Caco-2 (cell line): ENCODE results near the genes MRAP, URB1 and DNAJC28.

GRCh38 chr21:31772445-31773237 lies 40.7 kb upstream of the SCAF4 start:
- PRO-cap = no peak
- RRBS = no CpG with 5 or more reads among the region's 9 CpGs

- PRO-cap = no peak
- RRBS = no CpG with 5 or more reads among the region's 17 CpGs
These were observed 74.4 kb downstream of the HUNK start for GRCh38 chr21:31947226-31947630.

DNA sequence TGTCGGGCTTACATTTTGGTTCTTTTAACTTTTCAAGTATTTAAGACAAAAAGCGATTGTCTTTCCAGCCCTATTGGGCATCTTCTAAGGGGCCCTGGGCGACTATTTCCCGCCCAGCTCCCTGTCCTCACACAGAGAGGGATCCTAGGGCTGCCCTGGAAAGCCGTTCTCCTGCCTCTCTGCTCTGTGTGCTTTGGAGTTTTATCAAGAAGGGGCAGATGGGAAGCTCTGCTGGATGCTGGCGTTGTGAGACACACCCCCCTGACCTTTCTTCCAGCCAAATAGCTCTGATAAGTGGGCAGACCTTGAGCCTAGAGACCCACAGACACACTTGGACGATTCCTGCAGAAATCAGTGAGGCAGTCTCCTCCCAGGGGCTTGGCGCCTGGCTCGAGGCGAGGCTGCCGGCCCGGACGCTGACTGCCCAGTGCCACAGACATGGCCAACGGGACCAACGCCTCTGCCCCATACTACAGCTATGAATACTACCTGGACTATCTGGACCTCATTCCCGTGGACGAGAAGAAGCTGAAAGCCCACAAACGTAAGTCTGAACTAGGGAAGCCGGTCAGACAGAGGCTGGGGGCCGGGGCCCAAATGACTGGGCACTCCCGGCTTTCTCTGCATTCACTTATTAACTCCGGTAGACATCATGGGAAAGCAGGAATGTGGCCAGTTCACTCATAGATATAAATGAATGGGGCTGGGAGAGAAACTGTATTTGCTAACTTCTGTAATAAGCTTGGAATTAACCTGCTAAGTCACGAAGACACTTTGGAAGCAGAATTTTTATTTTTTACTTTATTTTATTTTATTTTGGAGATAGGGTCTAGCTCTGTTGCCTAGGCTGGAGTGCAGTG lies at the start of gene MRAP:
Gene MRAP, plus strand, starts transcription at position 322 of the 860 bp plus-strand sequence.
- PRO-cap = no peak
- RRBS = no CpG with 5 or more reads among the region's 23 CpGs

- PRO-cap = no peak
- RRBS = no CpG with 5 or more reads among the region's 2 CpGs
These were observed 16.9 kb downstream of the MRAP start for GRCh38 chr21:32315550-32315859.

DNA sequence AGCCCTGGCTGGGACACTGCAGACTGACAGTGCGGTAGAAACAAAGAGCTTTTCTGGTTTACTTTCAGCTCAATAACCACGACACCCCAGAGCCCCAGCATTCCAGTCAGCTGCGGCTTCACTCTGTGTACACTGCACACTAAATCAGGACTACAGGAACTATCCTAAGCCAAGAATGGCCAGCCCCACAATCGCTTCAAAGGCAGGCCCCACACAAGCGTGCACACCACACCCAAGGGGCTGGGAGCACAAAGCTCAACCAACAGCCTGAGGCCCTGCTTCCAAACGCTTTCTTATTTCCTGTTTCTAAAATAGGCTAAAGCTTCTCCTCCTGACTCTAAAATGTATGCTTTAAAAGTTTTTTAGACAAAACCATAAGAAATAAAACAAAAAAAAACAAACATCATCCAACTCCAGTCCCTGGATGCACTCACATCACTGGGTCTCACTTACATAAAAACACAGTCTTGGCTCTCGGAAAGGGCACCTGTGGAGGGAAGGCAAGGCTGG lies 28.4 kb downstream of the URB1 start:
- PRO-cap = no peak
- RRBS = no CpG with 5 or more reads among the region's 7 CpGs

- PRO-cap = no peak
- RRBS = no CpG with 5 or more reads among the region's 12 CpGs
These were observed 24.4 kb downstream of the URB1 start for GRCh38 chr21:32368314-32368823.

- PRO-cap = bidirectional peak, plus-strand start at chr21:32393130, minus-strand start at chr21:32392970; bidirectional peak, plus-strand start at chr21:32393349, minus-strand start at chr21:32393378
- RRBS = 5% methylated on average over 35 of the region's 70 CpGs
These were observed at the start of gene URB1 for GRCh38 chr21:32392713-32393493. TSS of gene URB1 (minus strand) at chr21:32393012.

DNA sequence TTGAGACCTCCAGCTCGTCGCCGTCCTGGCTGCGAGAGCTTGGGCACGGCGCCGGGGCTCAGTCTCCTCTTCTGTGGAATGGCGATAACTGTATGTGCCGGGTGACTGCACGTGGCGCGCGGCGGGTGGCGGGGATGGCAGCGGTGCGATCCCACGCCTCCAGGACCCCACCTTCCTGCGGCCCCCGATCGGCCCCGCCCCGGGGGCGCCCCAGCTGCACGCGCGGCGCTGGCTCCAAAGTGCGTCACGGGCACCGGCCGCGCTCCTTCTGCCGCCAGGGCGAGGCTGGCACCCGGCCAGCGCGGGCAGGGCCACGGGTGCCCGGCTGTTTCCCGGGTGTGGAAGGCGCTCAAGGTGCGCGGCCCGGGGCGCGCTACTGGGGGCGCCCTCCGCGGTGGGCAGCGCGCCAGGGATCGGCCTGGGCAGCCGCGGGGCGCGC lies 383 bp upstream of the EVA1C start:
- PRO-cap = no peak
- RRBS = 7% methylated on average over 39 of the region's 57 CpGs

DNA sequence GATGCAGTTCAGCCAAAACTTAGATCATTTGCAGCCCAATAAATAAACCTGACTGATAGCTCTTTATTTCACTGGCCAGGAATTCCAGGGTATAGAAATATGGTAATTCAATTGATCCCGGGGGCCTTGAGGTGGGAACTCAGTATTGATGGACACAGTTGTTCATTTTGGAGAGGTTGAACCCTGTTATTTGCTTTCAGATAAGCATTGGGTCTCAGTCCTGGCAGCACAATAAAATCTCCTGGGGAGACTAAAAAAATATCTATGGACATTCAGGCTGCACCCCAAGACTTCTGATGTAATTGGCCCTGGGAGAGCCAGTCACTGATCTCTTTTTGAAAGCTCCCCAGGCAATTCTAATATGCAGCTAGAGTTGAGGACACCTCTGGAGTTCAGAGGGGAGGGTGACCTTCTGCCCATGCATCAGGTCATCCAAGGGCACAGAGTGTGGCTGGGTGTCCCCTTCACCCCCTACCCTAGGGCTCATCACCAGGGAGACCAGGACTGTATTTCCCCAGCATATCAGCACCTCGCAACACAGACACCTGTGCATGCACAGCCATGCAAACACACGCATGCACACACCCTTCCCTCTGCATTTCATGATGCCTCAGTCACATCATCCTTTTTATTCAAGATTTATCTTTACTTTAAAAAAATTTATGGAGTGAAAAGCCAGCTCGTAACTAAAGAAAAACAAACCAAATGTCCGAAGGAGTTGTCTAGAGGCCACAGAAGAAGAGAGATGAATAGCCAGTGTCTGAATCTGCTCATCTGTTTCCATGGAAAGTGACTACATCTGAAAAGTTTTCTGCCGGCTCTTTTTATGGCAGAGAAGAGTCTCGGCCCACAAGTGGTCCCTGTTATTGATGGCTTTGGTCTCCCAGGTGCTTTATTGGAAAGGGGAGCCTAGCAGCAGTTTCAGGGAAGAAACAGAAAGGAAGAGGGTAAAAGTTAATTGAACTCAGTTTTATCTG lies 5.3 kb downstream of the EVA1C start:
- PRO-cap = no peak
- RRBS = no CpG with 5 or more reads among the region's 7 CpGs

DNA sequence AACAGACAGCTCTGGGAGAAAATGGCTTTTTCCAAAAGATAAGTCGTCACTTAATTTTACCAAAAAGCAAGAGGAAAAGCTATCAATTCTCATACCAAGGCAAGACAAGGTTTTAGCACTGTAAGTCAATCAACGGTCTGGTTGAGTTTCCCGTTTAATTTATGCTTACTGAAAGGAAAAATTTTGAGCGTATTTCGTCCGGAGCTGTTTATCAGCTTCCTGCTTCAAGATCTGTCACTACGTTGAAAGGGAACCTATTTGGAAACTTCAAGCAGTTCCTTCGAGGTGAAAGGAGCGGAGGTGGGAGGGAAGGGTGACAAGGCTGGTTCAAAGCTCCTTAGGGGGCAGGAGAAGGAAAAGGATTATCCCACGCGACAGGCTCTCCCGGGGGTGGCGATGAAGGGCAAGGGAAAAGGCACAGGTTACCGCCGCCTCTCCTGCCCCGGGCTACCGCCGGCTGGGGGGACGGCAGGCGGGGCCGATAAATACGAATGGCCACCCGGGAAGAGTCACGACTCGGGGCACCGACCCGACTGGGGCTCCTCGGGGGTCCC lies 700 bp downstream of the SYNJ1 start:
- PRO-cap = unidirectional peak, plus-strand start at position 512 of the sequence
- RRBS = 2% methylated on average over 16 of the region's 28 CpGs

- PRO-cap = no peak
- RRBS = 47% methylated on average over 4 of the region's 19 CpGs
These were observed 5.4 kb upstream of the OLIG1 start for GRCh38 chr21:33064419-33065003.

DNA sequence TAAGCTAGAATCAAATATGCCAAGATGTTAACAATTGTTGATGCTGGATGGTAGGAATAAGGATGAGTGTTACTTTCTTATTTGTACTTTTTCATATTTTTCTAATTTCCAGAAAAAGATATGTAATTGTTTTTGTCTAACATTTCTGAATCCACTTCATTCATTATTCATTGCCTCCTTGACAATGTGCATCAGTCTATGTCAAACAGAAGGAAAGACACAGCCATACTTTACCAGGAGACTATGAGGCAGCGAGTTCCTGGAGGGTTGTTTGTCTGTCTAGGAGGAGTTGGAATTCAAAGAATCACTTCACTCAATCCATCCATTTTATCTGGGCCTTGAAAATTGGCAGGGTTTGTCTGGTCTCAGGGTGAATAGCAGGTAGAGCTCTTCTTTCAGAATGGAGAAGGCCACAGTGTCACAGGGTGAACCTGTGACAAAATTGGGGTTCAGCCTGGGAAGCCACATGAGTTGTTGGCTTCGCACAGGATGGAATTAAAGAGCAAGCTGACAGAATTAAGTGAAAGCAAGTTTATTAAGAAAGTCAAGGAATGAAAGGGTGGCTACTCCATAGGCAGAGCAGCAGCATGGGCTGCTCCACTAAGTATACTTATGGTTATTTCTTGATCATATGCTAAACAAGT lies 4.7 kb downstream of the IFNAR2 start:
- PRO-cap = no peak
- RRBS = no CpG with 5 or more reads among the region's 2 CpGs

DNA sequence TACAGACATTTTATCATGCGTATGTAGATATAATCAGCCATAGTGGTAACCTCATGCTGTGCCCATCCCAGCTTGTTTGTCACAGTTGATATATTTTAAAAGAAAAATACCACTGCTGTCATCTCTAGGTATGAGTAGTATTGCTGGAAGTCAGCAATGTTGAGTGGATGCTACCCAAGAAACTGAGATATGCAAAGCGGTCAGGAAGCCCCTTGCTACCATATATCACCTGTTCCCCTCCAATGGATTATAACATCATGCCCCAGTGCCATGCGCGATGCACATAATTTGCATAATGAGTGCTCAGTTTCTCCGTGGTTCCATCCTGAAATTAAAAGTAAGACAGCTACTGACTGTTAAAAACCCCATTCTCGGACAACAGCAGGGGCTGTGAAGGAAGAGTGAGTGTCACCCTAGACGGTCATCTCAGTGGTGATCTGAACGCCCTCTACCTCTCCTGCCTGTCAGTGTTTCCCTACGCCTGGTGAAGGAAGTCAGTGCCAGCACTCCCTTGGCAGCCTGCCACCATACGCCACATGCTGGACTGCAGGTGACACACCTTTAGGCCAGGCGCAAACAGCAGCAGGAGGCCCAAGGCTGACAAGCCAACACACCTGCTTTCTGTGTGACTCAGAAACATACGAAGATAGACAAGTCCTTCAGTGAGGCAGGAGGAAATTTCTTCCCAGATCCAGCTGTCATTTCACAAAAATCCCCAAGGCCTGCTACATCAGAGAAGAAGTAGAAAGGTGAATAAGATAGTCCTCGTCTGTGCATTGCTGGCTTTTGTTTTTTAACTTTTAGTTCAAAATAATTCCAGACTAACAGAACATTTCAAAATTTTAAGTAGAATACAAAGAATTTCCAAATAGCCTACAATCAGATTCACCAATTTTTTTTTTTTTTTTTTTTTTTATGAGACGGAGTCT lies 2.9 kb downstream of the IL10RB start:
- PRO-cap = no peak
- RRBS = no CpG with 5 or more reads among the region's 14 CpGs

- PRO-cap = no peak
- RRBS = no CpG with 5 or more reads among the region's 11 CpGs
These were observed 20.8 kb downstream of the IL10RB start for GRCh38 chr21:33286746-33287540.

DNA sequence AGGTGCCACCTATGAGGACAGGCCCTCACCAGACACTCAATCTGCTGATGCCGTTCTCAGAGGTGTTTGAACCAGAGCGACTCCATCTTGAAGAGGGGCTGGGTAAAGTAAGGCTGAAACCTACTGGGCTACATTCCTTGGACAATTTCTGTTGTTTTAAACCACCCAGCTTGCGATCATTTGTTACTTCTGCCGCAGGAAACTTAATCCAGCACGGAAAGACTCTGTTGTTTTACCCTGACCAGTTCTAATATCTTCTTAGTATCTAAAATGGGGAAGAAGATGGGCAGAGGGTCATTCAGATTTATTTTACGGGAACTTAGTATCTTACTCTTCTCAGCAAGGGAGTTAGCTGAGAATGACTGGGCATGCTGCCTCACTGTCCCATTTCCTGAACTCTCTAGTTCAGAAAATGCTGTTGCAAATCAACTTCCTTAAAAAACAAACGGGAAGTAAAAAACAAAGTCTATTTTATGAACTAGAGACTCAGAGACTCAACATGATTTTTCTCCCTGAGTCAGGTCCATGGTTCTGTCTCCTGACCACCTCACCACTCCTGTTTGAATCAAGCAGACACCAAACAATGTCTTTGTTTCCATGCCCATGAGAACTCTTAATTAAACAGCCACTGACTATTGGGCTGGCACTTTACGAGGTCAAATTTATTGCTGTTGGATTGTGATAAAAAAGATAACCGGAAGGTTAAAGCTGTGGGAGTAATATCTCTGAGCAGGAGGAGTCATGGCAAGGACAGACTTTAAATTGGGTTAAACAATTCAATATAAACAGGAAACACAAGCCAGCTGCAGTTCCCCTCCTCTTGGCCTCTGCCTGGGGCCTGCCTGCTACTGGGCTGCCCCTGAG lies 23.8 kb upstream of the IFNAR1 start:
- PRO-cap = no peak
- RRBS = no CpG with 5 or more reads among the region's 9 CpGs

DNA sequence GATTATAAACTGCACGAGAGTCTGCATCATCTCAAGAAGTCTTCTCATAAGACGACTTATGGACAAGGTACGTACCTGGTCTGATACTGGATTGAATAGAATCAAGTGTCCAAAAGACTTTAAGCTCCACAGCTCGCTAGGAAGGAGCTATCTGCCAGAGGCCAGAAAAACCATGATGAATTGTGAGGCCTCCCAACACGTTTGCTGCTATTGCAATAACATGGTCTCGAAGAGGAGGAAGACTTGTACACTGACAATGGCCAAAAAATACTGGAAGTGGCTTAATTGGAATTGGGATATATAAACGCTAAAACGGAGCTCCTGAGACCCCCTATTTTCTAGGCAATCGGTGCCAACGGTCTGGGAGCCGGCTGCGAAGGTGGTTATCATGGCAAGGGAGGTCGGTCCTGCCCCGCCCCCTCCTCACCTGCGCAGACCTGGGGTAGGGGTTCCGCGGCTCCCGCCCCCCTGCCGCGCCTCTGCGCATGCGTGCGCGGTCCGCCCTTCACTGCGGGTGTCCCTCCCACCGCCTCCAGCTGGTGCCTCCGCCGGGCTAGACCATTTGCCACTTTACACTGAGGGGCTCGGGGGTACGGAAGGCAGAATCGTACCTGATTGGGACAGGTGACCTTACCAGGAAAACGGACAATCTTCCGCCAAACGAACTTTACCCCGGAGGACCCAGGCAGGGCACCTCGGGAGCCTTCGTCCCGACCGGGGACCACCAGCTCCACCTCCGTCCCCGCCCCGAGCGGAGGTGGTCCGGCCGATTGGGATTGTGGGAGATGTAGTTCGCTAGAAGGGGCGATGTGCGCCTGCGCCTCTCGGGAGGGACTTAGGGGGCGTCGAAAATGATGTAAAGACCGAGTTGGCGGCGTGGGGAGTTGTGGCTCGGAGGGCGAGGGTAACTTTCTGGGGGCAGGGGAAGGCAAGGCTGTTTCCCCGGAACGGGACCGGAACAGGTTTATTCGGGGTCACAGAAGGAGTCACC lies at the start of gene DNAJC28:
Gene DNAJC28, minus strand, starts transcription at position 726 of the 991 bp plus-strand sequence.
- PRO-cap = bidirectional peak, plus-strand start at position 508 of the sequence, minus-strand start at position 409 of the sequence; bidirectional peak, plus-strand start at position 859 of the sequence, minus-strand start at position 725 of the sequence
- RRBS = 4% methylated on average over 14 of the region's 62 CpGs

- PRO-cap = no peak
- RRBS = no CpG with 5 or more reads among the region's 6 CpGs
These were observed 47.7 kb downstream of the ATP5PO start for GRCh38 chr21:33867934-33868199.

- PRO-cap = no peak
- RRBS = no CpG with 5 or more reads among the region's 3 CpGs
These were observed 8.9 kb upstream of the ATP5PO start for GRCh38 chr21:33924543-33924789.

- PRO-cap = no peak
- RRBS = no CpG with 5 or more reads among the region's 19 CpGs
These were observed 34.3 kb upstream of the ATP5PO start for GRCh38 chr21:33949391-33950831.

- PRO-cap = no peak
- RRBS = no CpG with 5 or more reads among the region's 10 CpGs
These were observed 43.3 kb upstream of the MRPS6 start for GRCh38 chr21:34029909-34030660.